SP-49 (cell line): ENCODE measurements around a stretch of chr1.

GRCh38 chr1:173391077-173391902 lies 85.8 kb upstream of the PRDX6 start:
- PRO-cap, result no peak

DNA sequence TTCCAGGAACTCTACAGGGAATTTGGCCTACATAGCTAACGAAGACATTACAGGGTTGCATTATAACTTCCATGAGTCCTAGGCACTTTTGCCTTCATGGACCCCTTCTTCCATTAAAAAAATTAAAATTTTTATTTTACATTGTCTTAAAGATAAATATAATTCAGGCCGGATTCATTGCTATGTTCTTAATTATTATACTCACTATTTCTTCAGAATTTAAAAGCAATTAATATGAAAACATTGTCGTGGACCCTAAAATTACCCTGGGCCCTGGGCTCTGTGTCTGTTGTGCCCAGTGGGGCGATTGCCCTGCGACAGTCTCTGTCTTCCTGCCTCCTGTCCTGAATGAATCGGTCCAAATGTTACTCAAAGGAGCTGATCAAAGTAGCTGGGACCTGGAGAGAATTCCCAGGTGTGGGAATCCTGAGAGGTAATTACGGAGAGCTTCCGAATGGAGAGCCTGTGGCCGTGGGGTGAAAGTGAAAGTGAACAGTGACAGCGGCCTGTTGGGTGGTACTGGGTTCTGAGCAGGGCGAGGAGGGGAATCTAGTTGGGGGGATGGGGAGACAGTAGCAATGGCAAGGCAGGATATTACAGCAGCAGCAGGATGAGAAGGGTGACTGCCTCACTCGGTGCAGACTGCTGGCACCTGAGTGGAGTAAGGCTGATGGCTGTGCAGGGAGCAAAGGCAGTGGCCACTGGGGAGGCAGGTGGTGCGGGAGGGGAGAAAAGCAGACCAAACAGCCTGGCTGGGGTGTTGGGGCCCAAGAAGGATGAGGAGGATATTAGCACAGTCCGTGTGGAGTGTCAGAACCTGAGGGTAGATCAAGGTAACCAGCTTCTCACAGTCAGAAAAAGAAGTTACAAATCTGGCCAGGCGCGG lies 70.5 kb upstream of the PRDX6 start:
- PRO-cap, result unidirectional peak, plus-strand start at position 552 of the sequence; unidirectional peak, minus-strand start at position 663 of the sequence

GRCh38 chr1:173429399-173430261 lies 47.5 kb upstream of the PRDX6 start:
- PRO-cap, result no peak

GRCh38 chr1:173507573-173508011 lies 30.5 kb downstream of the PRDX6 start:
- PRO-cap, result no peak

GRCh38 chr1:173642773-173643140 lies 7.6 kb downstream of the TEX50 start:
- PRO-cap, result no peak

DNA sequence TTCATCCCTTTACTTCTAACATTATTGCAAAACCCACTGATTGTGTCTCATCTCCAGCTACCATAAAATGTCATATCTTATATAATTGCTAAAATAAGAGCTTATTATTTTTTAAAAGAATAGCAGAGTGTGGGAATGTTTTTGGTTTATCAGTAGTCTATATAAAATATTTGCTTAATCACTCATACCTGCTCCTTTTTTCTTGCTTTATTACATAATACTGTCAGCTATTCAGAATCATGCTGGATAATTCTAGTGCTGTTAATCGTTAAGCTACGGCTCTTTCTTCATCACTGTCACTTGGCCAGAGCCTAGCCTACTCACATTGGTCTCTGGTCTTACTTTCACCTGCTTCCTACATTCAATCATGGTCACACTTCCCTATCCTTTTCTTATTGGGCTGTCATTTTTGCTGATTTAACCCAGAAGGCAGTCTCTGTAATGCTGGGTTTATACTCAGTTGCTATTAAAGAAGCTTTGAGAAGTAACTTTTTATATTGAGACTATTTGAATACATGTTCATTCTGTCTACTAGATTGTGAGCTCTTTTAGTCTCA lies 2.4 kb downstream of the KLHL20 start:
- PRO-cap, result no peak

DNA sequence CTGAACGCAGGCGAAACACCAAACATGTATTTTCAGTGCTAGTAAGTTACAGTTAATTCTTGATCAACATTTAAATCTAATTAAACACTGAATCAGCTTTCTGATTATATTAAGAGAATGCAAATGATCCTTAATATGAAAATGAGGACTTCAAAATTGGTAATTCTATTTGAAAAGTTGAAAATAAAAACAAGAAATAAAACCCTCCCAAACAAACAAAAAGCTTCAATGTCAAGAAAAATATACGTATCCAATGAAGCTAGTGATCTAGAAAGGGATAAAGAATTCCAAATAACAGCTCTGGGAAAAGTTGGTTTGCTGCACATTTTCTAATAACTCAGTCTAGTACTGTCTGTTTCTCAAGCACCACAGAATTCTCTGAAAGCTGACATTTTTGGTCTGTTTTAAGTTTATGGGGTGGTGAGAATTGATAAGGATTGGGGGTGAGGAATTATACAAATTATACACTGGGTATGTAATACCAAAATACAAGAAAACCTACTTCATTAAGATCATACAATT lies 20.8 kb upstream of the SERPINC1 start:
- PRO-cap, result no peak

DNA sequence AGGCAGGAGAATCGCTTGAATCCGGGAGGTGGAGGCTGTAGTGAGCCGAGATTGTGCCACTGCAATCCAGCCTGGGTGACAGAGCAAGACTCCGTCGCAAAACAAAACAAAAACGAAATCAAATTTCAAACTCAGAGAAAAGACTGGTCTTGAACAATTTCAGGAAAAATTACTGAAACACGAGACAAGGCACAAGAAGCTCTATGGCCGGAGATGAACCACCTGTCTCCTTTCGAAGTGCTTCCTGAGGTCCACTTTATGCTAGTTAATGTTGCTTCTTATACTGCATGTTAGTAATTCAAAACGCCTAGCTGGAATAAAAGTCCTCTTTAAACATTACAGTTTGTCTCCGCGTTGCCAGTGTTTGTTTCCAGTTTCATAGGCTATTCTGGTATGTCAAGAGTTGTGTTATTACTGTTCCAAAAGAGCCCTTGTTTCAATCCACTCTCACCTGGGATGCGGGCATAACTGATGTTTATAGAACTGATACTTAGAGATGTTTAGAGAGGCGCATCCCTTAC lies 1.2 kb downstream of the RC3H1 start:
- PRO-cap, result no peak

DNA sequence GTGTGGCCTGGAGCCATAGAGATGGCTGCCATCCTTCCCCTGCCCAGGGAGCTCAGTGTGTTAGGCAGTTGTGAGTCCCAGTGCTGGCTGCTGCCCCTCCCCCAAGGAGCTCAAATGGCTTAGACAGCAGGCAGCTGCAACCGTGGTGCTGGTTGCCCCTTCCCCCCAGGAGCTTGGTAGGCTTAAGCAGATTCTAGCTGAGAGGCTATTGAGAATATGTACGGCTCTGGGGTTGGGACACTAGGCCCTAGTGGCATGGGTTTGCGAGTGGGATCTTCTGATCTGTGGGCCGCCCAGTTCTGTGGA lies 28.0 kb upstream of the RABGAP1L start:
- PRO-cap, result no peak

DNA sequence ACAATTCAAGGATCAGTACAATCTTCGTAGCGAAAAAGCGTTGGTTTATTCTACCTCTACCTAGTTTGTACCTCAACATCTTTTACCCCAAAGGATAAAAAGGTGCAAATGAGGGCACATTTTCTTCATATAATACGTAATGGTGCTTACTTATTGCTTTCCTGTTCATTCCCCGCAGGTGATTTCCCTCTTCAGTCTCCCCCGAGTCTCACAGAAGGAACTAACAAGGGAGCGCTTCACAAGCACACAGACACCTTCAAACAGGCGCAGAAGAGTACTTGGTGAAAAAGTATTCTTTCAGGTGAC lies 630 bp upstream of the RABGAP1L start:
- PRO-cap, result no peak

DNA sequence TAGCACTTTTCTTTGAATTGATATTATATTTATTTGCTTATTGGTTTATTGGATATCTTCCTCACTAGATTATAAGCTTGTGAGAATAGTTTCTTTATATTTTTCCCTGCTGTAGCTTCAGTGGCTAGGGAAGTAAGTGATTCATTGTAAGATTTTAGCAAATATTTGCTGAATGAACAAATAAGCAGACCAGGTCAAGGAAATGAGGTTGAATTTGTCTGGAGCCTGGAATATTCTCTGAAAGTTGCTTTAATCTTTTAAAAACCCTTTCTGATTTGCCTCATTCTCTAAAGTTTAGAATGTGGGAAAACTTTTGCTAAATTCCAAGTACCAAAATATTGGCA lies 80.2 kb downstream of the RABGAP1L start:
- PRO-cap, result no peak

- PRO-cap, result no peak
Measured at GRCh38 chr1:174817439-174818327, 182.1 kb upstream of the CACYBP start.

- PRO-cap, result no peak
Measured at GRCh38 chr1:174820192-174820683, 179.5 kb upstream of the CACYBP start.

DNA sequence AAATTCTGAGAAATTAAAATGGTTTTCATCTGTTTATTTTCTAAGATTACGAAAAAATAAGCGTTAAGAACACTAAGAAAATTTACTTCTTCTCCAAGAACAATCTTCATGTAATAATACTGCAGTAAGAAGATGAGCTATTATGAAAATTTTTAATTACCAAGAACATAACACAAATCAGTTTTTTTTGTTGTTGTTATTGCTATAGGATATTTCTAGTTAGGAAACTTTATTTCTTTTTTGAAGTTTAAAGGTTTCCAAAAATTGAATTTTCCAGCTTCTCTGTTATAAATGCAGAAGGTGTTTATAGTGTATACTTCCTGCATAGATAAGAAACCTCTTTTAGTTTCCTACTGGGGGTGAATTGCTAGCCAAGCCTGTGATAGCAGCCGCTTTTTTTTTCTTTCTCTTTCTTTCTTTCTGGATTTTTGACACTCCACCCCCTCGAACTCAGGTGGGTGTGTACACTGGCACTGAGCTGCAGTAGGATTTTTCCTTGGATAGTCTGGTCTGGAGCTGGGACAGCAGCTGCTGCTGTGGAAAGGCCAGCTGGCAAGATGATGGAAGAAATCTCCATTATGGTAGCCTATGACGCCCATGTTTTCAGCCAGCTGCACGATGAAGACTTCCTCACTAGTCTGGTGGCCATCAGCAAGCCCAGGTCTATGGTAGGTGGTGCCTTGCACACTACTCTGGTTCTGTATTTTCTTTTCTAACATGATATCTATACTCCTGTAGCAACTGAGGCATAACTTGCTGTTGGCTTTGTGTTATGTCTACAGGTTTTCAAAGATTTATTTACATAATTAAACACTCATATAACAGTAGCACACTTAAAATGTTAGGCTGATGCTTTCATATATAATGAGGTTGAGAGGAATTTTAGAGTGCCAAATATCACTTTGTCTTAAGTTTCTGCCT lies 122.5 kb upstream of the CACYBP start:
- PRO-cap, result no peak

DNA sequence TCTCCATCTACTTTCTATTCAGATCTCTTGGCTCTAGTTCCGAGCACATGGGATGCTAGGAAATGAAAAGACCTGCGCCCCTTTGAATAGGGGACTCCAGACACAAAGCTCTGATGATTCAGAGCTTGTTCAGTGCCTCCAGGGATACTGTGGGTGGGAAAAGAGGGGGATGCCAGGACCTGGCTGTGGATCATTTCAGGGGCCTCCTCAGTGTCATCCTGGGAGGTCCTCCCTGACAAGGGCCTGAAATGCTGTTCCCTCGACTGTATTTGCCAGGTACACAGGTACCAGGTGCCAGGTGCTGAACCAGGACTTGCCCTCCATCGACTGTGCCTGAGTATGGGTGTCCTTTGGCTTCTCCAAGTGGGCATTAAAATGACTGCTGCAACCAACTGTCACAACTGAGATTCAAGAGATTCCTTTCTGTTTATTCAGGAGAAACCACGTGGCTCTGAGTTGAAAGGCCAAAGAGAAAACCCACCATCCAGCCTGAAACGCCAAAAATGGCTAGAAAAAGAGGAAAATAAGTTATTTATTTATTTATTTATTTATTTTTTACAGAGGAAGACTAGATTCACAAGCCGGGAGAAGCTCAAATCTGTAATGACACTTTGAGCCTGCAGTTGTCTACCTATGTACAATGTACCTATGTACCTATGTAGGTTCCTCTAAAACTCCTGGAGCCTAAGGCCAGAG lies 1.2 kb upstream of the KIAA0040 start:
- PRO-cap, result no peak

DNA sequence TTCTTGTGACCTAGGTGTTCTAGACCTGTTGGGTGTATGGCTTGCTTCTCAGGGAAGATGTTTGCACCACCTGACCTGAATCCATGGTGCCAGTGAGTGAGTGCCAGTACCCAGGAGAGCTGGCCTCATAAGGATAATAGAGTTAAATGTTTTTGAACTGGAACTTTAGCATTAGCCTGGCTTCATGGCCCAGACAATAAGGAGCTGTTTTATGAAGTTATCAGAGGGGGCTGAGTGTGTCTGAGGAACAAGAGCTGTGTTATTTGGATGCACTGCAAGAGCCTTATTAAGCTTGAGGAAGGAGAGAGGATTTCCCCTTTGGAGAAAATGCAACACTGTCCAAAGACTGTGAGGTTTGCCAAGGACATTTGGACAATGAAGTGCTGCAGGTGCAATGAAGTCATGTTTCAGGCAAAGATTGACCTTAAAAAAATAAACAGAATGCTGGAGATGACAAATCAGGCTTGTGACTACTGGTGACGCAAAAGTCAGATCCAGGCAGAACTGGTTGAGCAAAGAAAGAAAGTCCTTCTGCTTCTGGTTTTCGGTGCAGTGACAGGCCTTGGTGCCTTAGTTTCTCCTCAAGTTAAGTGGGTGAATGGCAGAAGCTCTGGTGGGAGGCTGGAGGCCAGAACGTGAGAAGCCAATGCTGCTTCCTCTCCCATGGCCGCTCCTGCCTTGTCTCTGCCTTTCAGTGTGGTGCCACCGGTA lies 125.2 kb upstream of the KIAA0040 start:
- PRO-cap, result no peak

- PRO-cap, result no peak
Measured at GRCh38 chr1:175494062-175494425, 249.4 kb downstream of the TNR start.

GRCh38 chr1:176054699-176055318 lies 152.3 kb downstream of the COP1 start:
- PRO-cap, result no peak

DNA sequence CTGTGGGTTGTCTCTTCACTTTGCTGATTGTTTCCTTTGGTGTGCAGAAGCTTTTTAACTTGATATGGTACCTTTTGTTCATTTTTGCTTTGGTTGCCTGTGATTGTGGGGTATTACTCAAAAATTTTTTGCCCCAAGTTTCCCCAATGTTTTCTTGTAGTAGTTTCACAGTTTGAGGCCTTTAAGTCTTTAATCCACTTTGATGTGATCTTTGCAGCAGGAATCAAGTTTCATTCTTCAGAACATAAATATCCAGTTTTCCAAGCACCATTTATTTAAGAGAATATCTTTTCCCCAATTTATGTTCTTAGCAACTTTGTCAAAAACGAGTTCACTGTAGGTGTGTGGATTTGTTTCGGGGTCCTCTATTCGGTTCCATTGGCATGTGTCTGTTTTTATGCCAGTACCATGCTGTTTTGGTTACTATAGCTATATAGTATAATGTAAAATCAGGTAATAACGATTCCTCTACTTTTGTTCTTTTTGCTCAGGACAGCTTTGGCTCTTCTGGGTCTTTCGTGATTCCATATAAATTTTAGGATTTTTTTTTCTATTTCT lies 81.8 kb downstream of the COP1 start:
- PRO-cap, result no peak

- PRO-cap, result no peak
Measured at GRCh38 chr1:176162678-176163136, 44.4 kb downstream of the COP1 start.